Measurements from ENCODE around the genes RCOR1 and TRAF3.

DNA sequence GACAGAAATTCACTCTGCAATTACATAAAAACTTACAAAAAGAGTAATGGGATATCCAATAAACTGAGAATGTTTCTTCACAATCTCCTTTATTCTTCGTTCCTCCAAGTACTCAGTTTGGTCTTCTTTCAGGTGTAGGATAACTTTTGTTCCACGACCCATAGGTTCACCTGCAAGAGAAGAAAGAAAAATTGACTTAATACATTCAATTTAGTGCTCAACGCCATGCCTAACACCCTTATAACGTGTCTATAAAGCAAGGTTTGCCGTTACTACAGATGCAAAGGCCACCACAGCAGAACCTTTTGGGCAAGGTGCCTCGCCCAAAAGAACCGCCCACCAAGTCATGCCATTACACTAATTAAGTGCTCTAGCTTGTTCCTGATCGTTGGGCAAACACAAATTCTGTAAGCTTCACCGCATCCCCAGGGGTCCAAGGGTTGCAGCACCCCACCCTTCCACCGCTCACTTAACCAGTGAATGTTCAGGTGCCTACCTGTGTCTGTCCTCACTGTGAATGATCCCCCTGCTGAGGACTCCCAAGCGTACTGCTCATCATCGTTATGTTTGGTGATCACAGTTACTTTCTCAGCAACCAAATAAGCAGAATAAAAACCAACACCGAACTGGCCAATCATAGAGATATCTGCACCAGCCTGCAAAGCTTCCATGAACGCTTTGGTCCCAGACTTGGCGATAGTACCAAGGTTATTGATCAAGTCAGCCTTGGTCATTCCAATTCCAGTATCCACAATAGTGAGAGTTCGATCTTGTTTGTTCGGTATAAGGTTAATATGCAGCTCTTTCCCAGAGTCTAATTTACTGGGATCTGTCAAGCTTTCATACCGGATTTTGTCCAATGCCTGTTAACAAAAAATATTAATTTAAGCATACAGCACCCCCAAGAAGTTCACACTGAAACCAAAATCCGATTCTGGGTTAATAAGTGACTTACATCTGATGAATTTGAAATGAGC lies 1.3 kb downstream of the HSP90AA1 start:
- RRBS, result no CpG with 5 or more reads among the region's 19 CpGs

- RRBS, result under 1% methylated on average over 10 of the region's 36 CpGs
Observed at GRCh38 chr14:102086239-102086660, 594 bp downstream of the HSP90AA1 start.

- RRBS, result no CpG with 5 or more reads among the region's 11 CpGs
Observed at GRCh38 chr14:102279861-102280443, 25.0 kb downstream of the MOK start.

DNA sequence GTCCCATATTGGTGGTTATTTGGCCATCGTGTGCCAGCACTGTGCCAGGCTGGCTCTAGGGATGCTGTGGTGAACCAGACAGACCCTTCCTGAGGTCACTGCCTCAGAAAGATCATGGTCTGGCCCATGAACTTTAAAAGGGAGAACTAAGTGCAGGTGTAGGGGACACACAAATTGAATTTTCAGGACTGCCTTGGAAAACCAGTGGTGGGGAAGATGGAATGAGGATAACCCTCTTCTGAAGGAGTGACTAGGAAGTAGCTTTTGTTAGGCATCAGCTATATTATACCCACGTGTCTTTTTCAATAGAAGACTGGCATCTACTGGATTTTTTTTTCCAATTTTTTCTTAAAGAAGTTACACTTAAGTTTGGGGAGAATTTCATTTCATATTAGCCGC lies 1.6 kb downstream of the TECPR2 start:
- RRBS, result no CpG with 5 or more reads among the region's 3 CpGs

DNA sequence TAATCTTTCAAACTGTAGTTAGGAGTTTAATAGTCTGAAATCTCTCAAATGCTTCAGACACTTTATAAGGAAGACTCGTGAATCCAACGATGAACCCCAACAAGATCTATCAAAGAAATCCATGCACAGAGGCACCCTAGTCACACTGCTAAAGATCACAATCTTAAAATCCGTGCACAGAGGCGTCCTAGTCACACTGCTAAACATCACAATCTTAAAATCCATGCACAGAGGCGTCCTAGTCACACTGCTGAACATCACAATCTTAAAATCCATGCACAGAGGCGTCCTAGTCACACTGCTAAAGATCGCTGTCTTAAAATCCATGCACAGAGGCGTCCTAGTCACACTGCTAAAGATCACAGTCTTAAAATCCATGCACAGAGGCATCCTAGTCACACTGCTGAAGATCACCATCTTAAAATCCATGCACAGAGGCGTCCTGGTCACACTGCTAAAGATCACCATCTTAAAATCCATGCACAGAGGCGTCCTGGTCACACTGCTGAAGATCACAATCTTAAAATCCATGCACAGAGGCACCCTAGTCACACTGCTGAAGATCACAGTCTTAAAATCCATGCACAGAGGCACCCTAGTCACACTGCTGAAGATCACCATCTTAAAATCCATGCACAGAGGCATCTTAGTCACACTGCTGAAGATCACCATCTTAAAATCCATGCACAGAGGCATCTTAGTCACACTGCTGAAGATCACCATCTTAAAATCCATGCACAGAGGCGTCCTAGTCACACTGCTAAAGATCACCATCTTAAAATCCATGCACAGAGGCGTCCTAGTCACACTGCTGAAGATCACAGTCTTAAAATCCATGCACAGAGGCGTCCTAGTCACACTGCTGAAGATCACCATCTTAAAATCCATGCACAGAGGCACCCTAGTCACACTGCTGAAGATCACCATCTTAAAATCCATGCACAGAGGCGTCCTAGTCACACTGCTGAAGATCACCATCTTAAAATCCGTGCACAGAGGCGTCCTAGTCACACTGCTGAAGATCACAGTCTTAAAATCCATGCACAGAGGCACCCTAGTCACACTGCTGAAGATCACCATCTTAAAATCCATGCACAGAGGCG lies 16.6 kb downstream of the TECPR2 start:
- RRBS, result no CpG with 5 or more reads among the region's 17 CpGs

DNA sequence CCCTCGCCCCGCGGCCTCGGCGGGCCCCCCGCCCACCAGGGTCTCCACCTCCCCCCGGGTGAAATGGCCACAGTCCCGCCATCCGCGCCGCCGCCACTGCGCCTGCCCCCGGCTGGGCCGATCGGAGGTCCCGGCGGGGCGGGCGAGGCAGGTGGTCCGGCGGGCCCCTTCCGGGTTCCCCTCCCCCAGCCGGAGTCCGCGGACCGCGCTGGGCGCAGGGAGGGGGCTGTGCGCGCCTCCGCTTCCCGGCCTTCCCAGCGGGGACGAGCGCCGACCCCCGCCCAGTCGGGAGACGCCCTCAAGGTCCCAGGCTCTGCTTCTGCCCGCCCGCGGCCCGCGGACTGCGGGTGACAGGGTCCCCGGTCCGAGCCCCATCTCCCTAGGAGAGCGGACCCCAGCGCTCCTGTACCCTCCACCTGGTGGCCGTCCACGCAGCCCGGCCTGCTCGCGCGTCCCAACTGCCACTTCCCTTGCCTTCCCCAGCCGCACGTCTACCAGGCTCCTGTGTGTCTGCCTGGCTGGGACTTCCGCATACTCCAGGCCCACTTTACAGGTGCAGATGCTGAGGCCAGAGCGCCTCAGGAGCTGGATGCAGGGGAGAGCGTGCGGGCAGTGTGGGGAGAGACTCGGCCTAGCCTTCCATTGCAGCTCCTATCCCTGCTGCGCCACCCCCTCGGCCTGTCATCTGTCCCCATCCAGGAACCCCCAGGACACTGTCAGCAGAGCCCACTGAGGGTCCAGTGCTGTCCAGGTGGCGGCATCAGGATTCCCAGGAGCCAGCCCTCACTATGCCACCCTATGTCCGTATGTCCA lies 7.8 kb upstream of the ANKRD9 start:
- RRBS, result 25% methylated on average over 35 of the region's 67 CpGs

DNA sequence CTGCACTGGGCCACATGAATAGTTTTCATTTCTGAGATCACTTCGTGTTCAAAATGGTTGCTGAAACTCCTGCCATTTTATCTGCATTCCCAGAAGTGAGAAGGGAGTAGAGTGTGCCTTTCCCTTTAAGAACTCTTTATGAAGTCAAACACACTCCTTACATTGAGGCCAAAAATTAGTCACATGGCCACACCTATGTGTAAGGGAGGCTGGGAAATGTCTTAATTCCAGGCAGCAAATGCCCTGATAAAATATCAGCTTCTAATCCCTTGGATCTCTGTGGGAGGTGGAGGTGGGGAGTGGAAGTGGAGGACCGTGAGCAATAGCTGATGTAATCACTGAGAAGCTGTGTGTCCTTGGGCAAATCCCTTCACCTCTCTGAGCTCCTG lies 22.6 kb upstream of the ANKRD9 start:
- RRBS, result no CpG with 5 or more reads among the region's 2 CpGs

GRCh38 chr14:102585216-102585960 lies 7.1 kb upstream of the RCOR1 start:
- RRBS, result no CpG with 5 or more reads among the region's 19 CpGs

- RRBS, result no CpG with 5 or more reads among the region's 19 CpGs
Observed at GRCh38 chr14:102590459-102591253, 1.8 kb upstream of the RCOR1 start.

GRCh38 chr14:102591254-102592464 lies 790 bp upstream of the RCOR1 start:
- RRBS, result 2% methylated on average over 27 of the region's 99 CpGs

DNA sequence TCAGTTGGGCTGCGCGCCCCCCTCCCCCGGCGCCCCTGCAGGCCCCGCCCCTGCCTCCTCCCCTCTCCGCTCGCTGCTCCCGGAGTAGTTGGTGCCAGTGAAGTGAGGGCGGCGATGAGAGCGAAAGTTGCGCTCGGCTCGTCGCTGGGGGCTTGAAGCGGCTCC lies at the start of gene RCOR1:
TSS of gene RCOR1 (plus strand) at position 91 of the 165 bp plus-strand sequence.
- RRBS, result 2% methylated on average over 8 of the region's 16 CpGs

GRCh38 chr14:102662944-102663525 lies 70.6 kb downstream of the RCOR1 start:
- RRBS, result no CpG with 5 or more reads among the region's 4 CpGs

GRCh38 chr14:102683228-102683511 lies 90.7 kb downstream of the RCOR1 start:
- RRBS, result no CpG with 5 or more reads among the region's 11 CpGs

DNA sequence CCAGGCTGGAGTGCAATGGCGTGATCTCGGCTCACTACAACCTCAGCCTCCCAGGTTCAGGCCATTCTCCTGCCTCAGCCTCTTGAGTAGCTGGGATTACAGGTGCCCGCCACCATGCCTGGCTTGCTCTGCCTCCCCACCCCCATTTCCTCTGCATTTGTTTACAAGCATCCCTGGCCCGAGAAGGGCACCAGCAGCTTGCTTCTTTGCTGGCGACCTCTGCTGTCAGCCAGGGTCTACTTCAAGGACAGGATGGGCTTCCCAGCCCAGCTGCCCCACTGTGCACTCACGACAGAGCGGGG lies 4.1 kb upstream of the TRAF3 start:
- RRBS, result no CpG with 5 or more reads among the region's 7 CpGs

- RRBS, result 1% methylated on average over 129 of the region's 181 CpGs
Observed at GRCh38 chr14:102777228-102778250, at the start of gene TRAF3. TRAF3 (plus strand) TSS chr14:102777449.

- RRBS, result no CpG with 5 or more reads among the region's 13 CpGs
Observed at GRCh38 chr14:102867947-102868727, 54.3 kb upstream of the AMN start.

GRCh38 chr14:102933285-102934075 lies 11.0 kb downstream of the AMN start:
- RRBS, result no CpG with 5 or more reads among the region's 27 CpGs

GRCh38 chr14:102943907-102944640 lies 21.6 kb downstream of the AMN start:
- RRBS, result 90% methylated on average over 7 of the region's 35 CpGs

- RRBS, result 49% methylated on average over 7 of the region's 20 CpGs
Observed at GRCh38 chr14:103100080-103100792, 5.7 kb downstream of the EXOC3L4 start.

- RRBS, result no CpG with 5 or more reads among the region's 9 CpGs
Observed at GRCh38 chr14:103121080-103121526, 2.2 kb upstream of the TNFAIP2 start.

All from T47D (cell line).